Parietal lobe (tissue), 2 donors: Measurements from ENCODE around the genes ZBTB34 and DPM2.

GRCh38 chr9:126516609-126517448 lies 96.9 kb upstream of the LMX1B start:
- RAMPAGE, long total RNA = no peak

- RAMPAGE, long total RNA = no peak
Observed at GRCh38 chr9:126672788-126673122, 59.0 kb downstream of the LMX1B start.

DNA sequence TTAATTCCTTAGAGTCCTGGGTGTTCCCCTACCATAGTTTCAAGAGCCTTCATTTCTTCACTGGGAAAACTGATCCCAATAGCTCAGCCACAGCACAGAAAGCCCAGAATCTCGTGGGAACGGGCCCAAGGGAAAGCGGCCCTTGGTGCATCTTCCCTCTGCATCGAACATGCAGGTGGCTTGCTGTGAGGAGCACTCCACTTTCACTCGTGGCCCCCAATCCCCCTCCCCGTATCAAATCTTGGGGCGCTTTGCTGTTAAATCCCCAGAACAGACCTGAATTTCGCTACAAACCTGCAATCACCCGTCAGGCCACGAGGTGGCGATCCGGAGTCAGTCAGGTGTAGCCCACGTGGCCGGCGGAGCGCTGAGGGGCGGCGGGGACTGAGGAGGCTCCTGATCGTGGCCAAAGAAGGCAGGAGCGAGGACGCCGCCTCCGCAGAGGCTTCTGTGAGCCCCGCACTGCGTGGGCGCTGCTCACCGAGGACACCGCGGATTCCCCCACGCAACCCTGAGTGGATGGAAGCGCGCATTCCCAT lies 91.5 kb downstream of the LMX1B start:
- RAMPAGE, long total RNA = no peak

DNA sequence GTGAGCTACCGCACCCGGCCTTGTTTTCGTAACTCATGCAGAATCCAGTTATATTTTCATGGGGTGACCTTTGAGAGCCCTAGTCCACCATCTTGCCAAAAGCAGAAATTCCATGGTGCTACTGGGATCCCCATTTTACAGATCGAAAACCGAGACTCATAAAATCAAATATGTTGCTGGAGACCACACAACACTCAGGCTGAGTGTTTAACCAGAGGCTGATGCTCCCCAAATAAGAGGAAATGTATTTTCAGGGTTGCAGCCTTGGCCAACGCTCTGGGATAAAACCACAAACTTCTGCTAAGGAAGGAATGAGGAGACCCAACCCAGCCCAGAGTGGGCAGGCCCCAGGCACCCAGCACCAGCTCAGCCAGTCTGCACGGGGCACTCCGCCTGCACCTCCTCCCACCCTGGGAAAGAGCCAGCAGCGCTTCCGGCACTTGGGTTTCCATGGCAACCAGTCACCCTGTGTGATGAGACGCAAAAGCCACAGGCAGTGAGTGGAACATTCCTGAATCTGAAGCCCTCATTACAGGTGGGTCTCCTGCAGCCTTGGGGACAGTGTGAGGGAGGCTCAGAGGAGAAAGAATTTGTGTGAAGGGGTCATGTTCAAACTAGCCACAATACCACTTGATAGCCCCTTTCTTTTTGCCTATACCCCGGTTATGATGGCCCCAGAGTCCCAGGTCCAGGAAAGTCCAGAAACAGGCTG lies 85.3 kb upstream of the ZBTB43 start:
- RAMPAGE, long total RNA = no peak

GRCh38 chr9:126838350-126839088 lies 21.9 kb upstream of the ZBTB34 start:
- RAMPAGE, long total RNA = no peak

- RAMPAGE, long total RNA = no peak
Observed at GRCh38 chr9:126859965-126860946, at the start of gene ZBTB34. Gene ZBTB34, plus strand, starts transcription at chr9:126860639.

DNA sequence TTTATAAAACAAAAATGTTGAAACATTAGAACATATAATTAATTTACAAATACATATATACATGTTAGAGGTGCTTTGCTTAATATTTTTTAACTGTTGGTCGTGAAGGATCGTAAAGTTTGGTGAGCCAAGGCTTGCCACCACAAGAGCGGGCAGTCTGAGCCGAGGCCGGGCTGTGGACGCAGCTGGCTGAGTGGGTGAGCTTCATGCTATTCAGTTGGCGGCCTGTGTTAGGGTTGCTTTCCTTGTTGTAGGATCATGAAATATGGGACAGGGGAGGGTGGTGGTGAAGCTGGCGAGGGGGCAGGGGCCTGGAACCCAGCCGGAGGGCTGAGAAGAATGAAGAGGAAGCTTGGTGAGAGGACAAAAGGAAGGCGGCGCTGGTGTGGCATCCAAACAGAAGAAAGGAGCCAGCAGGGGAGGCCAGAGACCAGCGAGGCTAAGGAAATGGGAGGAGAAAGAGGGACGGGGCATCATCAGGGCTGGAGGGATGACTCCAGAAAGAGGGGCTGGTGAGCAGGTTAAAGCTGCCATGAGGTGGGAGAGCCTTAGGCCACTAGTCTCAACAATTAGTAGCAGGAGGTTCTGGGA lies 18.3 kb downstream of the RALGPS1 start:
- RAMPAGE, long total RNA = no peak

GRCh38 chr9:127035947-127036651 lies 86.3 kb downstream of the ANGPTL2 start:
- RAMPAGE, long total RNA = no peak

DNA sequence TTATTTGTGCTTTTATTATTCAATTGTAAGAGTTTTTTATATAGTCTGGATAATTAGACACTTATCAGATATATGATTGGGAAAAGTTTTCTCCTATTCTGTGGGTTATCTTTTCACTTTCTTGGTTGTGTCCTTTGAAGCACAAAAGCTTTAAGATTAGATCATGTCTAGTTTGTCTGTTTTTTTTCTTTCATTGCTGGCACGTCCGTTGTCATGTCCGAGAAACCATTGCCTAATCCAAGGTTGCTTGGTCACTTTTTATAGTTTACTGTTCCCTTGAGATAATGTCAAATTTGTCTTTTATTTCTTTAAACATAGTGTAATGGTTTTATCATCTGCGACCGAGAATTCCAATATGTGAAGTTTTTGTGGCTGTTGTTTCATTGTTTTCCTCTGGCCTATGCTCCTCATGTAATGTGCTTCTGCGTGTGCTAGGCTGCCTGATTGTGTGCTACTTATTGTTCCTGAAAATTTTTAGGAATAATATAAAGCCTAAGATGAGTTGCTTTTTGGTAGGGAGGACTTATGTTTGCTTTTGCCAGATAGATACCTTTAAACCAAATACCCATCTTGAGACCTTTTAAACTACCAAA lies 28.8 kb downstream of the GARNL3 start:
- RAMPAGE, long total RNA = no peak

GRCh38 chr9:127368903-127369574 lies 27.9 kb upstream of the SLC2A8 start:
- RAMPAGE, long total RNA = no peak

DNA sequence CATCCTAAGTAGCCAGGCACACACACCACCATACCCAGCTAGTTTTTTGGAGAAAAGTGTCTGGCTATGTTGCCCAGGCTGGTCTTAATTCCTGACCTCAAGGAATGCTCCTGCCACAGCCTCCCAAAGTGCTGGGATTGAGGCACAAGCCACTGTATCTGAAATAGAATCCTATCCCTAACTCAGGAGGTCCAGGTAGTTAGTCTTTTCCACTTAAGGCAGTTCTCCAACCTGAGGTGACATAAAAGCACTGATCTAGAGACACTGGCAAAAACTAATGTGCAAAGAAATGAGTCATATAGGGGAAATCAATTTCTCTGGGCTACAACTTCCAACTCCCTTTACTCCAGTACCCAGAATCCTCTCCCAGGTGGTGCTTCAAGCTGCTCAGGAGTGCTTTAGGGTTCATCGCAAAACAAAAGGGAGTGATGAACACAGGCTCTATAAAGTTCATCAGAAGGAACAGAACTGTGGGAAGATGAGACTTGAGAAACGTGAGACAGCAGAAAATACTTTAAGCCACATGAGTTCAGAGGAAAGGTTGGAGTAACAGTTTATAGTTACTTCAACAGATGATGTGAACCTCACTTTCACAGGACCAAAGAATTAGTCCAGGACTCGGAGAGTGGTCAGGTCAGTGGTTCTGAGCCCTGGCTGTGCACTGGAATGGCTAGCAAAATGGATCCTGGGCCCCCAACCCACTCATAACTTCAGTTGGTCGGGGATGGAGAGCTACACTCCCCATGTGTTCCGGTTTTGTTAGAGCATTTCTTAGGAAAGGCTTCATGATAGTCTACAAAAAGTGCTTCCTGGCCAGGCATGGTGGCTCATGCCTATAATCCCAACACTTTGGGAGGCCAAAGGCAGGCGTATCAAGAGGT lies 4.5 kb downstream of the RPL12 start:
- RAMPAGE, long total RNA = no peak

GRCh38 chr9:127451713-127452693 lies 693 bp downstream of the LRSAM1 start:
- RAMPAGE, long total RNA = no peak

- RAMPAGE, long total RNA = no peak
Observed at GRCh38 chr9:127767806-127768639, 10.4 kb downstream of the SH2D3C start.

- RAMPAGE, long total RNA = no peak
Observed at GRCh38 chr9:127798432-127798891, 4.2 kb upstream of the FPGS start.

DNA sequence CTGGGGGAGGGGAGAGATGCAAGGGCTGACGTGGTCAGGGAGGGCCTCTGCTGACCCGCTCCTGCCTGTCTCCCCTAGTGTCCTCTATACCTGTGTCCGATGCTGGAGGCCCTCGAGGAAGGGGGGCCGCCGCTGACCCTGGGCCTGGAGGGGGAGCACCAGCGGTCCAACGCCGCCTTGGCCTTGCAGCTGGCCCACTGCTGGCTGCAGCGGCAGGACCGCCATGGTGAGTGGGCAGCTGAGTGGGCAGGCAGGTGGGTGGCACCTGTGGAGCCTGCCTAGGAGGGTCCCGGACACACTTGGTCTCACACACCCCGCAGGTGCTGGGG lies 5.8 kb downstream of the FPGS start:
- RAMPAGE, long total RNA = no peak

- RAMPAGE, long total RNA = no peak
Observed at GRCh38 chr9:127817579-127818276, 15.0 kb downstream of the FPGS start.

DNA sequence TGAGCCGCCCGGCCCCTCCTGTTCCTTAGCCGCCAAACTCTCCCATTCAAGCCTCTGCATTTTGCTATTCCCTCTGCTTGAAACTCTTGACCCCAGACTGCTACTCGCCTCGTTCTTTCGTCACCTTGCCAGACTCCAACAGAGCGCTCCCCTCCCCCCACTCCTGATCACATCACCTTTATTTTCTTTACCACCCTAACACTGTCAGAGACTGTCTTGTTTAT lies 760 bp upstream of the PIP5KL1 start:
- RAMPAGE, long total RNA = no peak

DNA sequence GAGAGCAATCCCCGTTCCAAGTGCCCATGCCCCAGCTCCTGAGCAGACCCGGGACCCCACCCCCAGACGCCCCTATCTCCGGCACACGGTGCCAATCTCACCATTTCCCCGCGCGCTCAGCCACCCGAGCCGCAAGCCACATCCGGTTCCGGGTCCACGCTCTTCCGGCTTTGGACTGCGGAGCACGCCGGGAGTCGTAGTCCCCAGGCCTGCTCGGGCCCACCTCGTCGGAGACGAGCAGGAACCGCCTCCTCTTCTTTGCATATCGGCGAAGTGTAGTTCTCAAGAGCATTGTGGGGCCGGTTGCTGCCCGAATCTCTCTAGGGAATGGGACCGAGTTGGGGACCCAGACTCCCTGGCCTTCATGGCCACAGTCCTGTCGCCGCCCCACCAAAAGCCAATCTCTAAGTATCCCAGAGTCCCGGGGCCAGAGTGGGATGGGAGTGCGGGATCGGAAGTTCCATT lies at the start of gene DPM2:
TSS of gene DPM2 (minus strand) at position 138 of the 465 bp plus-strand sequence.
- RAMPAGE, long total RNA = no peak

- RAMPAGE, long total RNA = no peak
Observed at GRCh38 chr9:127976982-127977449, 3.8 kb downstream of the EEIG1 start.

DNA sequence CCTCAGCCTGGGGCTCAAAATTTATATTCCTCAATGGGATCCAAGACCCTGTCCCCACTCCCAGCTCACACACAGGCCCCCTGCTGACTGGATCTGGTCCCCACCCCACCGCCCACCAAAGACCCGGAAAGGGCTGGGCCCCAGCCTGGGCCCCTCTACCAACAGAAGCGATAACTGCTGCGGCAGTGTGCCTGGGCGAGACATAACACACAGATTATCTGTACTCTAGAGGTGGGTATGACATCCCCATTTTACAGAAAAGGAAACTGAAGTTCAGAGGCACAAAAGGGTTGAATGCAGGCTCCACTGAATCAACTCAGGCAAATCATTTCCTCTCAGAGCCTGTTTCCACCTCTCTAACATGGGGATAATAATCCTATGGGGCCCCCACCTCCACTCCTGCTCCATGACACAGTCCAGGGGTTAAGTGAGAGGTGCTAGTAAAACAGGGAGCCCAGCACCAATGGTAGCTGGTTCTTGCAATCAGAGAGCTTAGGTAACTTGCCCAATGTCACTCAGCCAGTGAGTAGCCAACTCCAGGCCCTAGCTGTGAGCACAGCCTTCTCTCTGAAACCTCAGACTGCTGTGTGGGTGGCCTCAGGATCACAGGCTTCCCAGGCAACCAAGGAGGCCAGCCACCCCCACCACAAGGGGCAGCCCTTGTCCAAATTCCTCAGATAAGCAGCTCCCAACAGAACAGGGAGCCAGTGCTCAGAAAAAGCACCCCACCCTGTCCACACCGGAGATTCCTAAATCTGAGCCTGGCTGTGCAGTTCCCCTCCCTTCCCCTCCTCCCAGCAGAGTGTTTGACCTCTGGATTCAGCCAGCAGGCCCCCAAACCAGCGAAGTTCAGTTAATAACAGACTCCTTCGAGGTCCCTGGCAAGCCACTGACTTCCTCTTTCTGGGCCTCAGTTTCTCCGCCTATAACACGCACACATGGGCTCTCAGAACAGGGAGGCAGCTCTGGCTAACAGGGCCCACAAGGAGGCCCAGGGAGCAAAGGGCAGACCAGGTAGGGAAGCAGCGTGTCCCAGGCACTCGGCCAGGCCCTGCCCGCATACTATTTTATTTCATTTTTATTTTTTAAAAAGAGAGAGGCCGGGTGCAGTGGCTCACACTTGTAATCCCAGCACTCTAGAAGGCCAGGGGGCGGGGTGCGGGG lies 3.0 kb downstream of the EEIG1 start:
- RAMPAGE, long total RNA = no peak